Heart right ventricle (tissue), 2 donors: ENCODE measurements around a stretch of chr11.

DNA sequence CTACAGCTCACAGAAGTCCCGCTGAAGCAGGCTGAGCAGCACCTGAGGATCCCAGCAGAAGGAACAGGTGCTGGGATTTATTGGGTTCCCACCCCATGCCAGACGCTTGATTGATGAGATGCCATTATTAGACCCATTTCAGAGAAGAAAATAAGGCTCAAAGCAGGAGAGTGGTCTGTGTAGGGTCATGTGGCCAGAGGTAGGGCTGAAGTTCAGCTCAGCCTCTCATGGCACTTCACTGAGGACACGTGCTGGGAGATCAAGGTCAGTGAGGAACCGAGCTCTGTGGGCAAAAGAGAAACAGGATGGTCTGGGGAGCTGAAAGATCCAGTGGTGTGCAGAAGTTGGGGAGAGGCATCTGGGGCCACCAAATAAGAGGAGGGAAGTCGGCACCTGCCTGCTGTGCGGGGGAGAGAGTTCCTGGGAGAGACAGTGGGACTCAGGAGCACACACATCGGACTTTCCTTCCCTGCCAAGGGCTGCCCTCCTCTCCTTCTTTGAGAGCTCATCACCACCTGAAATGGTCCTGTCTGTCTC lies 19.6 kb downstream of the RHOD start:
- PRO-cap, 2 experiments: no peak in any of the 2 experiments

DNA sequence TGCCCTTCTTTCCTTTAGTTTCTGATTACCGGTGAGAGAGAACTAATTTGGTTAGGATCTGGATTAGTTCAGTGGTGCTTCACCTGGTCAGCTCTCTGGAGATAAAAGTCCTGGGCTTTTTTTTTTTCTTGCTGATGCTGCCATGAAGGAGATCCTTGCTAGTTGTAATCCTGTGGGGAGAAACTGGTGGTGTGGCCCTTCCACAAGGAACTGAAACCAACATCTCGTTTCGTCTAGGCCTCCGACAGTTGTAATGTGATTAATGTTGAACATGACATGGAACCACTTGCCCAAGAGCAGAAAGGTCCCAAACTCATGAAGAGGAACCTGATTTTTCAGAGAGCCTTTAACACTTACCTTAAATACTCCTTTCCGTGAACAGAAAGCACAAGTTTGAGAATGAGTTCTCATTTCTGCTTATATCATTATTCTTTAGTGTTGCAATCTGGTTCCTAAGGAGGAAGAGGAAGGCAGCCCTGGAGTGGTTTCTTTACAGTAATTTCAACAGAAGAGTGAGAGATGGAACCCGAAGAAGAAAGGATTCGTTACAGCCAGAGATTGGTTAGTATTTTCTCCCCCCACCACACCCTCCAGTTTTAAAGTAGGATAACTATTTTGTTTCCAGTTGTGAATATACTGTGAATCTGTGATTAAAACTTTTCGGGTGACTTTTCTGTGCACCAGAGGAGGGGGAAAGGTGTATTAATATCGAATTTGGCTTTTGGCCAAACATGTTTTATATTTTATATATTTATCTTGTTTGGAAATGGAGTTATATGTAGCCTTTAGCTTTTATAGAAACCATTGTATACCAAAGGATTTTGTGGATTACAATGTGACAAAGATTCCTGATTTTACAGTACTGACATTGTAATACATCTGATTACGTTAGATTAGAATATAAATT lies 2.0 kb downstream of the KDM2A start:
- PRO-cap, 2 experiments: no peak in any of the 2 experiments

DNA sequence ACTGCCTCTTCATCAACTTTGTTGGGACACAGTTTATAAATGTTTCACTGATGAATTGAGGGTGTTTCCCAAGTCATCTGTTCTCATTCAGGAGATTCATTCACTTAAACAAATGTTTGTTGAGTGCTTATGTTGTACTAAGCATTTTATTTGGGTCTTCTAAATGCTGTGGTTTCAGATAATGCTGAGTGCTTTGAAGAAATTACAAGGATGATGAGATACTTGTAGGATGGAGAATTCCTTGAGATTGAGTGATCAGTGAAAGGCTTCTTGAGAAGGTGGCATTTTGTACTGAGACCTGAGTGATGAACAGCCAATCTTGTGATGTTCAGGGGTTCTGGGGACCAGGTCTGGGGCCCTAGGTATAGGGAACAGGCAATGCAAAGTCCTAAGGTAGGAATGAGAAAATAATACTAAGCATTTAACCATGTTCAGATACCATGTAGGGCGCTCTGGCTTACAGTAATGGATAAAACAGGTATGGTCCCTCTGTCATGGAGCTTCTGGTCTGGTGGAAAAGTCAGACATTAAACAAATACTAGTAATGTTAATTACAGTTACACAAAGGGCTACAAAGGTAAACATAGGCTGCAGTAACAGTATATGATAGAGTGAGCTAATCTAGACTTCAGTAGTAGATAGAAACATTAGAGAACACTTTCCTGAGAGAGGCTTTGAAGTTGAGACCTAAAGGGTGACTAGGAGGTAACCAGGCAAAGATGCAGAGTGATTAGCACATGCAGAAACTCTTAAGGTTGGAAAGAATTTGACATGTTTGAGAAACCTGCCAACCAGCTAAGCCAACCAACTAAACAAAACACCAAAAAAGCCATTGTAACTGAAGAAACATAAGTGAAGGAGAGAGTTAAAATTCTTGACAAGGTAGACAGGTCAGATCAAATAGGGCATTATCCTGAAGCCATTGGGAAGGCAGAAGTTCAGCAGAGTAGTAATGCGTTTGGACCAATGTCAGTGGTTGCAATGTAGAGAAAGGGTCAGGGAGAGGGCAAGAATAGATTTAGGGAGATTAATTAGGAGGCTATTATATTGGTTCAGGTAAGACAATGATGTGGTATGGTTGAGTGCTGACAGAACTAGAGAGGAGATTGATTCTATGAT lies 17.6 kb downstream of the KDM2A start:
- PRO-cap, 2 experiments: no peak in any of the 2 experiments

DNA sequence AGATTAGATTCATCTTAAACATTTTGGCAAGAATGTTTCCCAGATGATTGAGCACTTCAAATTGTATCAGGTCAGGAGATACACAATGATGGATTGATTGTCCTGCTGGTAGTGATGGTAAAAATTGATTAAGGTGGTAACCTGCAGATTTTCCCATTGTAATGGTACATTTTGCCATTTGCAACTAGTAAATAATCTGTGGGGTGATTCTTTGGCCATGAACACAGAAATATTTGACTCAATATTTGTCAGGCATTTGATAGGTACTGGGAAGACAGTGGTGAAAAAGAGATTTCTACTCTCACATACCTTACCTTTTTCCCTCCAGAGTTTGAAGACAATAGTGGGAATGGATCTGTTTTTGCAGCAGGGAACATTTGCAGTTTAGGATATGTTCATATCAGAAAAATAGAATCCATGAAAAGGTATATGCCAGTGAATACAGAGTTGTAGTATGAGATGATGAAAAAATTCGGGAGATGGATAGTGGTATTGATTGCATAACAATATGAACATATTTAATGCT lies 40.5 kb downstream of the KDM2A start:
- PRO-cap, 2 experiments: no peak in any of the 2 experiments

GRCh38 chr11:67241004-67241515 lies 25.2 kb upstream of the GRK2 start:
- PRO-cap, 2 experiments: peak in 1 of 2 experiments; most common plus-strand start chr11:67241111 (in 1); most common minus-strand start chr11:67241079 (in 1)

- PRO-cap, 2 experiments: no peak in any of the 2 experiments
These were observed 1.3 kb downstream of the SSH3 start for GRCh38 chr11:67304451-67305127.

DNA sequence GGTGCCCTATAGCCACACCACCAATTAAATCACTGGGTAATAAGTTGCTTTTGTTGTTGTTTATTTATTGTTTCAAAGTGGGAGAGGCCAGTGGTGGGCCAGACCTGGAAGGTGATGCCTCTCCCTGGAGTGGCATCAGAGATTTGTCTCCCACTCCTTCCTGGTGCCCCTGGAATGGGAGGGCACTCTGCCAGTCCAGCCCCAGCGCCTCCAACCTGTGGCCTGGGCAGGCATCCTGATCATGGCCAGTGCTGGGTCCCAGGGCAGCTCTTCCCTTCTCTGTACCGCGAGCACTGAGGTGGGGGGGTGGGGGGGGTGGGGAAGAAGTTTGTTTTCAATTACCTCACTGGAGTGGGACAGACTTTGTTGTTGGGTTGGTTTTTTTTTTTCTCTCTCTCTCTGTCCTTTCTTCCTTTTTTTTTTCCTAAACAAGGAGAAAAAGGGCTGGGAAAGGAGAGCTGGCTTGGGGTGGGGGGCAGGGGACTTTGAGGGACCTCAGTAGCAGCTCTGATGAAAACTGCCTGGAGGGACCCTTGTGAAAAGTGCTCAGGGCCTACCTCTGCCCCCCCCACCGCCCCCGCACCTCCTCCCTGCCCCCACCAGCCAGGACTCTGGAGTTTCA lies 1.6 kb upstream of the CLCF1 start:
- PRO-cap, 2 experiments: no peak in any of the 2 experiments

DNA sequence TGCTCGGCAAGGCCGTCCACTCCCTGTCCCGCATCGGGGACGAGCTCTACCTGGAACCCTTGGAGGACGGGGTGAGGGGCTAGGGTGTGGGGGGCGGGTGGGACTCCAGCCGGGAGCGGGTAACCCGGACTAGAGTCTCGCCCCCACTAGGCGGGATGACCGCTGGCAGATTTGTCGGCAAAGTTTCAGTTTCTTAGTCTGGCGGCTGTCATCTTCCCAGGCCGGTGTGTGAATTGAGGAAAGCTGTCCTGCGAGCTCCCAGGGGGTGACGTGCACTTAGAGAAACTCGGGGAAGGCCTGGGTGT lies 327 bp downstream of the RAD9A start:
- PRO-cap, 2 experiments: no peak in any of the 2 experiments

DNA sequence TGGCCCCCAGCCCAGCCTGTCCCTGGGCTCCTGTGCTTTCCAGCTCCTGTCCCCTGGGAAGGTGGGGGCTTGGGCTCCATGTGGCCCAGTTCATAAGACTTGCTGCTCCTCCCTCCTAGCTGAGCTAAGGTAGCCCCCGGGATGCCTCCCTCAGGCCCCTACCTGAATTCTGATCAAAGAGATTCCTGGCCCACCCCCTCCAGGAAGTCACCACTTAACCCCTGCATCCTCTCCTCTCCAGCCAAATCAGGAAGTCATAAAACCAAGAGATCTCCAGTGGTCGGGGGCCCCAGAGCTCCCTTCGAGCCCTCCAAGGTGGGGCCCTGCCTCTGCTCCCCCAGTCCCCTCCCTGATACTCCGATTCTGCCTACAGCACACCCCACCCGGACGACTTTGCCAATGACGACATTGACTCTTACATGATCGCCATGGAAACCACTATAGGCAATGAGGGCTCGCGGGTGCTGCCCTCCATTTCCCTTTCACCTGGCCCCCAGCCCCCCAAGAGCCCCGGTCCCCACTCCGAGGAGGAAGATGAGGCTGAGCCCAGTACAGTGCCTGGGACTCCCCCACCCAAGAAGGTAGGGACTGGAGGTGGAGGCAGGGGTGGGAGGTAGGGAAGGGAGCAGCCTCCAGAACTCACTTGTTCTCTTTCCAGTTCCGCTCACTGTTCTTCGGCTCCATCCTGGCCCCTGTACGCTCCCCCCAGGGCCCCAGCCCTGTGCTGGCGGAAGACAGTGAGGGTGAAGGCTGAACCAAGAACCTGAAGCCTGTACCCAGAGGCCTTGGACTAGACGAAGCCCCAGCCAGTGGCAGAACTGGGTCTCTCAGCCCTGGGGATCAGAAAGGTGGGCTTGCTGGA lies 4.6 kb downstream of the PPP1CA start:
- PRO-cap, 2 experiments: no peak in any of the 2 experiments

GRCh38 chr11:67404537-67405169 lies 770 bp downstream of the TBC1D10C start:
- PRO-cap, 2 experiments: no peak in any of the 2 experiments

- PRO-cap, 2 experiments: no peak in any of the 2 experiments
These were observed 5.6 kb upstream of the CARNS1 start for GRCh38 chr11:67409635-67410540.

DNA sequence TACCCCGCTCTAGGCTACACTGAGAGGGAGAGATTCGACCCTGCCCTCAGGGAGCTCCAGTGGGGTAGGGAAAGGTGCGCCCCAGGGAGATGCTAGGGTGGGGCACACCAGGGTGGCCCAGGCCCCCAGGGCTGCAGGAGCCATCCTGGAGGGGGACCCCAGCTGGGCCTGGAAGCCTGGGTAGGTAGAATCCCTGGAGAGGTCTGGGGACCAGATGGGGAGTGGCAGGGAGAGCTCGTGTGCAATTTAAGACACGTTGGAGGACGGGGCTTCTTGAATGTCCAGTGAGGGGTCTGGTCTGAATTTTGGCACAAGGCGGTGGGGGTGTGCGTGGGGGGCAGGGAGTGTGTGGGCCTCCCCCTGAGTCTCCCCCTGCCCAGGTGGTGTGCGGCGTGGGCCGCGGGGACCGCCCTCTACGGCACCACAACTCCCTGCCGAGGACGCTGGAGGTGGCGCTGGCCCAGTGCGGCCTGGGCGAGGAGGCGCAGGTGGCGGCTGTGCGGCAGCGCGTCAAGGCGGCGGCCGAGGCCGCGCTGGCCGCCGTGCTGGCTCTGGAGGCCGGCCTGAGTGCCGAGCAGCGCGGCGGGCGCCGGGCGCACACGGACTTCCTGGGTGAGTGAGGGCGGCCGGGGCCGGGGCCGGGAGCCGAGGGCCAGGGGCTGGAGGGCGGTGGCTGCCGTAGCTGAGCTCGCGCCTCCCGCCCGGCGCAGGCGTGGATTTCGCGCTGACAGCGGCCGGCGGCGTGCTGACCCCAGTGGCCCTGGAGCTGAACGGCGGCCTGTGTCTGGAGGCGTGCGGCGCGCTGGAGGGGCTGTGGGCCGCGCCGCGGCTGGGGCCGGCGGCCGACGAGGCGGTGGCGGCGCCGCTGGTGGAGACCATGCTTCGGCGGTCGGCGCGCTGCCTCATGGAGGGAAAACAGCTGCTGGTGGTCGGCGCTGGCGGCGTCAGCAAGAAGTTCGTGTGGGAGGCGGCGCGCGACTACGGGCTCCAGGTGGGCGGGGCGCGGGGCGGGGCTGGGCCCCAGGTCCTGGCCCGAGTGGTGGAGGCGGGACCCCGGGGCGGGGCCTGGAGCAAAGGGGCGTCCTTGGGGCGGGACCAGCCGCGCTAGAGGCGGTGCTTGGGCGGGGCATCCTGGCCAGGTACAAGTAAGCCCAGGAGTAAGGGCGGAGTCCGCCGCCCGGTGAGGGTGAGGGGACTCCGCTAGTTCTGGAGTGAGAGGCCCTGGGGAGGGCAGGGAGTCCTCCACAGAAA lies 5.2 kb downstream of the CARNS1 start:
- PRO-cap, 2 experiments: peak in 2 of 2 experiments; most common plus-strand start position 455 of the sequence (in 1); most common minus-strand start position 618 of the sequence (in 1)

- PRO-cap, 2 experiments: no peak in any of the 2 experiments
These were observed 908 bp upstream of the PTPRCAP start for GRCh38 chr11:67438248-67438931.

- PRO-cap, 2 experiments: no peak in any of the 2 experiments
These were observed 10.0 kb downstream of the PITPNM1 start for GRCh38 chr11:67495008-67495694.

DNA sequence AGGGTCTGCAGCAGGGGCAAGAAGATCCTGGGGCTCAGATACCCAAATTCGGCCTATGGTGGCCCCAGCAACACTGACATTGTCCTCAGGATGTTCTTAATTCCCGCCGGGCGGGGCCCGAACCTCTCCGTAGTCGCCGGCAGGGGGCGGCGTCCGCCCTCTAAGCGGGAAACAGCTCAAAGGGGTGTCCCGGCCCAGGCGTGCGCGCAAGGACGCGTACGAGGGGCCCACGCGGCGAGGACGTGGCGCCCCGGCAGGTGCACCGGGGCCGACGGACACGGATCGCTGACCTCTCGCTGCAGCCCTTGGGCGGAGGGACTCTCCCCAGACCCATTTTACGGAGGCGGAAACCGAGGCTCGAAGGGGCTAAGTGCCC lies 479 bp downstream of the NUDT8 start:
- PRO-cap, 2 experiments: peak in 2 of 2 experiments; most common plus-strand start position 179 of the sequence (in 2)

- PRO-cap, 2 experiments: no peak in any of the 2 experiments
These were observed 8.8 kb downstream of the ALDH3B2 start for GRCh38 chr11:67665608-67666059.

- PRO-cap, 2 experiments: no peak in any of the 2 experiments
These were observed 42.3 kb downstream of the KMT5B start for GRCh38 chr11:68170678-68171275.

DNA sequence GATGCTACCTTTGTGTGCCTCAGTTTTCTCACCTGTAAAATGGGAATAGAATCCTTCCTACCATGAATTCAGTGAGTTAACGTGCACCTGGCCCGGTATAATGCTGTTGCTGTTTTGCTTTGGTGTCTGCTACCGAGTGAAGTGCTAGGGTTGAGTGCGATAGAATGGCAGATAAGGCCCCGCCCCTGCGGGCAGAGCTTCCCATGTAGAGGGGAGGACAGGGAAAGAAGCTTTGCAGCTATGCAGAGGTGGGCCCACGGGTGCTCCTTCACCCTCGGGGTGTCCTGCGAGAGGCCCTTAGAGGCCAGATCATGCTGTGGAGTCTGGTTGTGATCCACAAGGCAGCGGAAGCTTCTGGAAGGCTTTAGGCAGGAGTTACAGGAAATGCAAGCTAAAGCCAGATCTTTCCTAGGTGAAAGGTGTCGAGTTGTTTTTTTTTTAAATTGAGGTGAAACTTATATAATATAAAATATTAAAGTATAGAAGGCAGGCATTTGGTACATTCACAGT lies 3.2 kb downstream of the LRP5 start:
- PRO-cap, 2 experiments: no peak in any of the 2 experiments

GRCh38 chr11:68326720-68327198 lies 14.4 kb downstream of the LRP5 start:
- PRO-cap, 2 experiments: no peak in any of the 2 experiments

DNA sequence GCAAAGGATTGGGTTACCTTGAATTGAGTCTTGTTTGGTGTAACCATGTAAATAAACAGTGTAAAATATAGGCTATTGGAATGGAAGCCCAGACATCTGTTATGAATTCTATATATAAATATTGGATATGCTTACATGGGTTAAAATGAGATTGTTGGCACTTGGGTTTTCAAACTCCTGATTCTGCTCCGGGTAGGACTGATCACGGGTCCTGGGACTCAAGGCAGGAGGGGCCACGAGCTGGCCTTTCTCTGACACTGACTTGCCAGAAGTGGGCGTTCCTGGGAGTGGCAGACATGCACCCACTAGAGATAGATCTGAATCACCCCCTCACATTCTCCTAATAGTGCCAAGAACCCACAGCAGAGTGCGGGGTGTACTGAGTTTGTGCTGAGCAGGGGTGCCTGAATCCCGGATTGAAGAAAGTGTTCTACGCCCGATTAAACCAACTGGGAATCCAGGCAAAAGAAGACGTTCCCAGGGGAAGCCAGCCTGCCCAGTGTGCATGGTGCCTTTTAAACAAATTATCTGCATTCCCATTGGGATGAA lies 26.0 kb downstream of the LRP5 start:
- PRO-cap, 2 experiments: no peak in any of the 2 experiments